ENCODE results near the genes RAB19, ADCK2, TMEM178B, SSBP1 and PRSS2.

DNA sequence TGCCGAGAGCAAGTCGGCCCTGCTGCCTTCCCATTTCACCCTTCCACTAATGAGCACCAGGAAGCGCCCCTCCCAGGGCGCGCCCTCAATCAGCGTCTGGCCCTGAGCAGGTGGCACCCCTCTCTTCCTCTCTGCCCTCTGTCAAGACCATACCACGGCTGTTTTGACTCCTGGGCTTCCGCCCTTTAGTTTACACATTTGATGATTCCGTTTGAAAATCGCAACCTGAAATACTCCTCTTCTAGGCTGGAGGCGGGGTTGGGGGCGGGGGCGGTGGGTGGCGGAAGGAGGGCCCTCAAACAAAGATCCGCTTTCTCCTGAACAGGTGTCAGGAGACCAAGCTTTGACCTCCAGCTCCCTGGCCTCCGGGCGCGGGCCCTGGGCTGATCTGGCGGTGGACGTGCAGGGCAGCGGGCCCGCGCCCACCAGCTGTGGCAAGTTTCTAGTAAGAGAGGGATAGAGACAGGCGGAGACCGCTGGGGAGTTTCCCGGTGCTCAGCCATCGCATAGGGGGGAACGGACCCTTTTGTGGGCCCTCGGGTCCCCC, 53.2 kb upstream of the KDM7A start:
- PRO-cap: bidirectional peak, plus-strand start at position 445 of the sequence, minus-strand start at position 48 of the sequence

- PRO-cap: no peak
These were observed at the start of gene RAB19 for GRCh38 chr7:140403711-140404831. RAB19 (plus strand) TSS chr7:140404058.

DNA sequence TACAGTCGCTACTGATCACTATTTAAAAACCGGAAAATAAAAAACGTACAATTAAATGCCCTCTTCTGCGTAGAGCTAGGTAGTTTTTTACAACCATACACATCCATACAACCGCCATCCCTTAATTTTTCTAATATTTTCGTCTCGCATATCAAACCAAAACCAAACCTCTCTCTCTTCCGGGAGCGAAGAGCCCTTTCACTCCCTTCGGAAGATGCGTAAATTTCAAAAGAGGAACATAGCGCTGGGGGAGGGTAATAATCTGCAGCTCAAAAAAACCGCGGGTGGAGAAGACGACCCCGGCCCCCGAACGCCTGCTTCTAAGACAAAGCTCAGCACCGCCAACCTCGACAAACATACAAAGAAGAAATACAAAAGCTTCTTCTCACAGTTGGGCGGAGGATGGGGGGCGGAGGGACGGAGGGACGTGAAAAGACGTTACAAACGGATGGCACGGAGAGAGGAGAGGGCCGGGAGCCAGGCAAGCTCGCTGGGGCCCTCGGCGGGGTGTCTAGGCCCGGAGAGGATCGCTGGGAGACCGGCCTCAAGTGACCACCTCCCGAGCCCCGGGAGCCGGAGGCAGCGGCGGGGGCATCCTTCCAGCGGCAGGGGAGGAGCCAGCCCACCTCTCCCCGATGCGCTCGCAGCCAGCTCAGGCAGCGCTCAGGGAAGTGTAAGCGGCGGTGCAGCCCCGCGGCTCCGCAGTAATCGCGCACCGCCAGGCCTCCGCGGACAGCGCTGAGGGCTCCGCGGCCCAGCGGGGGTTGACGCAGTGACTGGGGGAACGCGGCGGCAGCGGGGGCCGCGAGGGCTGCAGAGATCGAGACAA, 880 bp downstream of the MKRN1 start:
- PRO-cap: bidirectional peak, plus-strand start at position 655 of the sequence, minus-strand start at position 550 of the sequence

- PRO-cap: no peak
These were observed 54.2 kb upstream of the MKRN1 start for GRCh38 chr7:140533435-140533971.

- PRO-cap: no peak
These were observed 60.1 kb upstream of the MKRN1 start for GRCh38 chr7:140539315-140539987.

DNA sequence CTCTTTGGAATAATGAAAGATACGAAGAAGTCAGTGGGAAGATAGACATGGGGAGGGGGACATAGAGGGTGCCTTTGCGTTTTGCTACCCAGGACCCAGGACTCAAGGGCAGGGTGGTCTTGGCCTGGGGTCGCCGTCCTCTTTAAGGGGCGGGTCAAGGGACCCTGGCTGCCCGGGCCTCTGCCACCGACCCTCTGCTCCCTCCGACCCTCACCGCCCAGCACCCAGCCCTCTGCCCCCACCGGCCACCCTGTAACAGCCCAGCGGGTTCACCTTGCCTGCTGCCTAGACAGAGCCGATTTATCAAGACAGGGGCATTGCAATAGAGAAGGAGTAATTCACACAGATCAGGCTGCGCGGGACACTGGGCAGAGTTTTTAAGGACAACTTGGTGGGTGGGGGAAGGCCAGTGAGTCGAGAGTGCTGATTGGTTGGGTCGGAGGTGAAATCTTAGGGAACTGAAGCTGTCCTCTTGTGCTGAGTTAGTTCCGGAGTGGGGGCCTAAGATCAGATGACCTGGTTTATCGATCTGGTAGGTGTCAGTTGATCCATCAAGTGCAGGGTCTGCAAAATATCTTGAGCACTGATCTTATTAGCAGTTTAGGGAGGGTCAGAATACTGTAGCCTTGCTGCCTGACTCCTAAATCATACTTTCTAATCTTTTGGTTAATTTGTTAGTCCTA, 750 bp upstream of the ADCK2 start:
- PRO-cap: no peak

DNA sequence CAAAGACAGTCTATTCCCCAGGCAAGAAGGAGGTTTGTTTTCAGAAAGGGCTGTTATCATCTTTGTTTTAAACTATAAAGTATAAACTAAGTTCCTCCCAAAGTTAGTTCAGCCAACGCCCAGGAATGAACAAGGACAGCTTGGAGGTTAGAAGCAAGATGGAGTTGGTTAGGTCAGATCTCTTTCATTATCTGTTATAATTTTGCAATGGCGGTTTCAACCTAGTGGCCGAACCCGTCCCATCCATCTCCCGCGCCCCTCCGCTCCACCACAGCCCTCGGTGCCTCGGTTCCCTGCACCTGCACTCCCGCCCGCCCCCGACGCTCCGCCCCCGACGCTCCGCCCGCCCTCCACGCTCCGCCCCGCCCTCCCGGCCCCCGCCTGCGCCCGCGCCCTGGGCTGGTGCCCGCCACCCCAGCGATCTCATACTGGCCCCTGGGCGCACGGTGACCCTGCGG, at the start of gene ADCK2:
ADCK2 (plus strand) TSS at position 409 of the 458 bp plus-strand sequence.
- PRO-cap: bidirectional peak, plus-strand start at position 426 of the sequence, minus-strand start at position 254 of the sequence

- PRO-cap: no peak
These were observed 97.5 kb downstream of the BRAF start for GRCh38 chr7:140827116-140827678.

DNA sequence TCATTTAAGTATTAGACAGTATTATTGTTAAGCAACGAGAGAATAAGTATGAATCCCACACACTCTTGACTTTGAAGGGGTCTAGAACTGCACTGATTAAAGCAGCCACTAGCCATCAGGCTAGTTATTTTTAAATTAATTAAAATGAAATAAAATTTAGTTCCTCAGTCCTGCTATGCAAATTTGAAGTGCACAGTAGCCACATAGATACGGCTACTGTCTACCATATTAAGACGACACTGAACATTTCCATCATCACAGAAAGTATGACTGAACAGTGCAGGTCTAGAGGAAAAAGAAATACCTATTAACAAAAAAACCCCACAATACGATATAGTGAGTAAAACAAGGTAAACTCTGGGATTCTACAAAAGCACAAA, 13.6 kb downstream of the BRAF start:
- PRO-cap: no peak

GRCh38 chr7:141013954-141014578, 686 bp downstream of the MRPS33 start:
- PRO-cap: bidirectional peak, plus-strand start at chr7:141014153, minus-strand start at chr7:141014134; bidirectional peak, plus-strand start at chr7:141014358, minus-strand start at chr7:141014210

DNA sequence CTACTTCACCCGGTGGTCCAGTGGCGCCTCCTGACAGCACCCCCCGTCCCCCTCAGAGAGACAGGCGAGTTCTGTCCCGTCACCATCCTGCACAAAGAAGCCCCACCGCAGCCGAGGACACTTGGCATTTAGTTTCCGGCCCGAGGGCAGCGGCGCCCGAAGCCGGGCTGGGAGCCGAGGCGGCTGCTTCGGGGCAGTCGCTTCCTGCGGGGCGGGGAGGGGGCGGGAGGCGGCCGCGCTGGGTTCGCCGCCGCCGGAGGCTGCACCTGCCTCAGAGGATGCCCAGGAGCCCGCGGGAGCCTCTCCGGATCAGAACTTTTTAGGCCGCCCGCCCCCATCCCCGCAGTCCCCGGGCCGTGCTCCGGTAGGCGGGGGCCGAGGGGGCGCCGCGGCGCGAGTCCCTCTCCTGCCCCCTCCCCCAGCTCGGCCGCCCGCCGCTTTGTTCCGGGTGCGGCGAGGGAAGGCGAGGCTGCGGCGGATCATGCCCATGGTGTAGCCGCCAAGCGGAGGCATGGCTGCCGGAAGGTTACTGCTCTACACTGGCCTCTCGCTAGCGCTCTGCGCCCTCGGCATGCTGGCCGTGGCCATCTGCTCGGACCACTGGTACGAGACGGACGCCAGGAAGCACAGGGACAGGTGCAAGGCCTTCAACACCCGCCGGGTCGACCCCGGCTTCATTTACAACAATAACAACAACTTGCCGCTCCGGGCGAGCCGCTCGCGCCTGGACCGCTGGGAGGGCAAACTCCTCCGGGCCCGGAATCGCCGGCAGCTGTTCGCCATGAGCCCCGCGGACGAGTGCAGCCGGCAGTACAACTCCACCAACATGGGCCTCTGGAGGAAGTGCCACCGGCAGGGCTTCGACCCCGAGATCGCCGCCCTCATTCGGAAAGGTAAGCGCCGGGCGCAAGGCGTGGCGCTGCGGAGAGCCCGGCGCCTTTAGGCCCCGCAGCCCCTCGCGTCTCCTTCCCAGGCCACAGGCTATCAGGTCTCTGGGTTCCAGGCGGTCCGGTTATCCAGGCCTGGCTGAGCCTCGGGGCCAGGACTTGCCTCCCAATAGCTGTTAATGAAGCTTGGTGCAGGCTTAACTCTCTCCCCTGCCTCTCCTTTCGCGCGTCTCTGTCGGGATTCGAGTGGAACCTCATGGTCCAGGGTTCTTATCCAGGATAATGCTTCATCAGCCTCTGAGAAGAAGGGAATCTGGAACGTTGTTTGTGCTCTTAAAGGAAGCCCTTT, at the start of gene TMEM178B:
TMEM178B (plus strand) TSS at position 265 of the 1,236 bp plus-strand sequence.
- PRO-cap: bidirectional peak, plus-strand start at position 205 of the sequence, minus-strand start at position 541 of the sequence; bidirectional peak, plus-strand start at position 949 of the sequence, minus-strand start at position 994 of the sequence

DNA sequence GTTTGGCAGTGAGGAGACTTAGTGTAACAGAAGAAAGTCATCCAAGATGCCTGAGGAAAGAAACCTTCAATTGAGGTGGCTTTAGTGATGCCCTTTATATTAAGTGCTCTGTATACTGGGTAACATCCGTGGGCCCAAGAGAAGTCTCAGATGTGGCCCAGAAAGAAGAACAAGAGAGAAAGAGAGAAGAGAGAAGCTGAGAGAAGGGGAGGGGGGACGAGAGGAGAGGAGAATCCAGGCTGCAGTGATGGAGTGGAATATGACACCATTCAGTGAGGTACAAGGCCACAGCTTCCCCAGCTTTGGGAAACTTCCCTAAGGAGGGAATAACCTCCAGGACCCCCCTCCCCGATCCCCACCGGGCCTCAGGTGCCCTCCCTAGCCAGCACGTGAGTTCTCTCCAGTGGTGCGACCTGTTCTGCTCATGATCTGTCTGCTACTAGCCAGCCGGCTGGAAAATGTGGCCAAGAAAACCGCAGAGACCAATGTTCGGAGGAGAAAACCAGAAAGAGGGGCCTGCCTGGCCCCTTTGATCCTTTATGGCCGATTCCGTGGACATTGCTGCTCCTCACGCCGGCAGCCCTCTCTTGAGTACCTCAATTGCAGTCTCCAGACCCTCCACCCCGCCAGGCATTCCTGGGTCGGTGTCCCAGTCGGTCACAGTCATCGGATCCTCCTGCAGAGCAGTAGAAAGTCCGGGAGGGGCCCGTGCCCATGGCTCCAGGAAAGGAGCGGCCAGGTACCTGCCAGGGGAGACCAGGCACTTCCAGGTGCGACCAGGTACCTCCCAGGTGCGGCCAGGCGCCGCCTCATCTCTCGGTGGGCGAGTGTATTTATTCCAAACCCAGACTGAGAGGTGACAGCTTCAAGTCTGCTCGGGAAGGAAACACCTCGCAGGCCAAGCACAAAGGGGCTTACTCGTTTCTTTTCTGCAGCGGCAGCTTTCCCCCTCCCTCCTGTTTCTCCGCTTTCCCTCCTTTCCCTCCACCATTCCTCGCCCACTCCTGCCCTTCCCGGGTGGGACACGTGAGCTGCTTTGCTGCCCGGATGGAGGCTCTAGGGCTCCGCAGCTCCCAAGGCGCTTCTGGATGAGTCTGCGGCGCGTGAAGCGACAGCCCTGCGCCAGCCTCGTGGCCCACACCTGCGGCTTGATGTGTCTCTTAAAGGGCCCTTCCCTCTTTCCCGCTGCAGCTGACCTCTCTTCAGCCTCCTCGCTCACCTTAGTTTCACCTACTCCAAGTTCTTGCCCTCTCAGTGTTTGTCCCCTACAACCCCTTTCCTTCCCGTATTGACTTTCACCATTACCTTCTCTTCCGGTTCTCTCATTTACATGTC, 39.6 kb upstream of the AGK start:
- PRO-cap: no peak

- PRO-cap: bidirectional peak, plus-strand start at chr7:141738372, minus-strand start at chr7:141738038; bidirectional peak, plus-strand start at chr7:141738596, minus-strand start at chr7:141738618
These were observed at the start of gene SSBP1 for GRCh38 chr7:141737742-141738858. SSBP1 (plus strand) TSS chr7:141738358.

GRCh38 chr7:141975669-141976550, 2.3 kb upstream of the TAS2R38 start:
- PRO-cap: no peak

DNA sequence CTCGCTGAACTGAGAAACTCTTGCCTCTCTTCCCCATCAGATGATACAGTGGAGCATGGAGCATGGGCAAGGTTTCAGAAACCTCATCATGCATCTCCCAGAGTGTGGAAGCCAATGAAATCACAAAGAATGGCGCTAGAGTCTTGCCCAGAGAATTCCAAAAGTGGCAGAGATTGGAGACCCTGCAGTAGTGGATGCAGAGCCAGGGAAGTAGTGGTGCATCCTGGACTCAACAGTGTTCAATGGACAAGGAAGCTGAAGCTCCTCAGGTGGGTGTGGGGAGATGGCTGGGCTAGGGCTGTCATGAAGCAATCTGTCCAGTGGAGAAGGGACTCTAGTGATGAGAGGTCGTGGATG, 32.4 kb downstream of the PRSS58 start:
- PRO-cap: no peak

GRCh38 chr7:142520247-142521032, 228.8 kb upstream of the PRSS1 start:
- PRO-cap: no peak

- PRO-cap: no peak
These were observed 213.9 kb upstream of the PRSS1 start for GRCh38 chr7:142535202-142535918.

DNA sequence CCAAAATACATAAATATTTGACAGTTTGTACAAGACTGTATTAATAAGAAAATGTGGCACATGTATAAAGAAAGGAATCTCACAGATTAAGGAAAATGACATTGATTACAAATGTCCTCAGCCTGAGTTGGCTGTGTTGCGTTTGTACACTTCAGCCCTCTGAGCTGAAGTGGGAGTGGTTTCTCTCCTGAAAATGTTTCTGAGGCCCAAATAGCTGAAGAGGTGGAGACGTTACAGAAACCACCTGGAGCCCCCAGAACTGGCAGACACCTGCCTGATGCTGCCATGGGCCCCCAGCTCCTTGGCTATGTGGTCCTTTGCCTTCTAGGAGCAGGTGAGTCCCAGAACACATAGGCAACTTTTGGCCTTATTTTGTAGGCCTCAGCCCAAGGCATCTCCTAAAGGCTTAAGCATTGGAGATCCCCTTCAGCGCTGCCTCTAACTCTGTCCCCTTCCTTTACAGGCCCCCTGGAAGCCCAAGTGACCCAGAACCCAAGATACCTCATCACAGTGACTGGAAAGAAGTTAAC, 34.1 kb upstream of the PRSS1 start:
- PRO-cap: no peak

DNA sequence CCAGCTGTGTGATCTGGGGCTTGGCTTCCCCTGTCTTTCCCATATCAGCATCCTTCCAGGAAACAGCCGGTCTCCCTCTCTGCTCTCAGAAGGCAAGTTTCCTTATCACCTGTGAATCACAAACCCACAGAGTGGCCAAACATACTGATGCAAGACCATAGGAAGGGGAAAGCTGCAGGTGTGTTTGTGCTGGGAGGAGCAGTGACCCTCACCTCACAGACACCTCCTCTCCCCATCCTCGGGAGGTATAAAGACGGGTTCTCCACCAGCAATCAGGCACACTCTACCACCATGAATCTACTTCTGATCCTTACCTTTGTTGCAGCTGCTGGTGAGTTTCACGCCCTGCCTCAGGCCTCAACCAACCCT, at the start of gene PRSS2:
PRSS2 (plus strand) TSS at position 279 of the 369 bp plus-strand sequence.
- PRO-cap: no peak

DNA sequence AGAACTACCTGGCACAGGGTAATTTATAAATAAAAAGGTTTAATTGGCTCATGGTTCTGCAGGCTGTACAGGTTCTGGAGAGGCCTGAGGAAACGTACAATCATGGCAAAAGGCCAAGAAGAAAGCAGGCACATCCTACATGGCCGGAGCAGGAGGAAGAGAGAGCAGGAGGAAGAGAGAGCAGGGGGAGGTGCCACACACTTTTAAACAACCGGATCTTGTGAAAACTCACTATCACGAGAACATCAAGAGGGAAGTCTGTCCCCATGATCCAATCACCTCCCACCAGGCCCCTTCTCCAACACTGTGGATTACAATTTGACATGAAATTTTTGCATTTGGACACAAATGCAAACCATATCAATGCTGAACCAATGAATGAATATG, 6.1 kb downstream of the TRPV5 start:
- PRO-cap: no peak

Data from neuron (in vitro differentiated cells).